ENCODE measurements around the genes CLIC5, CRISP3, IL17A and IL17F.

DNA sequence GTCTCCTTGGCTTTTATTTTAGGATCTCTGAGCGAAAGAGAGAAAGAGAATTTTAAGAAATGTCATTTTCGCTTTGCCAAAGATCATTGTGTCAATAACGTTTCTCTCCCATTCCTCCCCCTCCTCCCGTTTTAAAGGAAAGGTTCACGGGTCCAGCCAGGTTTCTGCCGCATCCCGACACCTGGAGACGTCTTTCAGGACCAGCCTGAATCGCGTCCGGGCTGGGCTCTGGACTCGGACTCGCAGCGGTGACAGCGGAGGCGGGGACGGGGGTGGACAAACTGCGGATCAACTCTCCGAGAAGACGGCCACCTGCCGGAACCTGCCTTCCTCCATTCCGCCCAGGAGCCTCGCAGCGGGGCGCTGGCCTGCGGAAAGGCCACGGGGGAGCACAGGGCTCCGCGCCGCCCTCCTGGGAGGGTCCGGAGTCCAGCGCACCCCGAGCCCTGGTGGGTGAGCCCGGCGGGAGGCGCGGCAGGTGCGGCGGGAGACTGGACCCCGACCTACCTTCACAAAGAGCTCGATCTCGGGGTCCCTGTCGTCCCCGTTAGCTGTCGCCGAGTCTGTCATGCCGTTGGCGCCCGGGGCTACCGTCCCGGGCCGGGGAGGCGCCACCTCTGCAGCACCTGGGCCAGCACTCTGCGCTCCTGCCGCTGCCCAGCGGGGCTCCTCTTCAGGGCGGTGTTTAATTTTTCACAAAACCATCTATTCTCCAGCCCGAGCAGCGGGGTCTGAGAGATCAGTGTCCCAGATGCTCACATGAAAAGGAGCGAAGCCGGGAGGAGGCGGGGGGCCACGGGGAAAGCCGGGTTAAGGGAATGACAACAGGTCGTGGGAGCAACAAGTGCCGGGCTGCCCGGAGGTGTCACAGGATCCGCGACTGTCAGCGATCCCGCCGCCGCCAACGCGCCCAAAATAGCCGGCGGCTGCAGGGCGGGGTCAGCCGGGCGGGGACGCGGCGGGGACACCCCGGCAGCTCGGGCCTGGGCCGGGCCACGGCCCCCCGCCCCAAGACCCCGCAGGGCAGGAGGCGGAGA lies at the start of gene CLIC5:
Gene CLIC5, minus strand, starts transcription at position 888 of the 1,037 bp plus-strand sequence.
- PRO-cap: bidirectional peak, plus-strand start at position 279 of the sequence, minus-strand start at position 230 of the sequence; unidirectional peak, minus-strand start at position 565 of the sequence; bidirectional peak, plus-strand start at position 942 of the sequence, minus-strand start at position 888 of the sequence

- PRO-cap: unidirectional peak, minus-strand start at chr6:46045080
These were observed 29.2 kb upstream of the CLIC5 start for GRCh38 chr6:46044763-46045425.

GRCh38 chr6:46053599-46054195 lies 38.0 kb upstream of the CLIC5 start:
- PRO-cap: no peak

DNA sequence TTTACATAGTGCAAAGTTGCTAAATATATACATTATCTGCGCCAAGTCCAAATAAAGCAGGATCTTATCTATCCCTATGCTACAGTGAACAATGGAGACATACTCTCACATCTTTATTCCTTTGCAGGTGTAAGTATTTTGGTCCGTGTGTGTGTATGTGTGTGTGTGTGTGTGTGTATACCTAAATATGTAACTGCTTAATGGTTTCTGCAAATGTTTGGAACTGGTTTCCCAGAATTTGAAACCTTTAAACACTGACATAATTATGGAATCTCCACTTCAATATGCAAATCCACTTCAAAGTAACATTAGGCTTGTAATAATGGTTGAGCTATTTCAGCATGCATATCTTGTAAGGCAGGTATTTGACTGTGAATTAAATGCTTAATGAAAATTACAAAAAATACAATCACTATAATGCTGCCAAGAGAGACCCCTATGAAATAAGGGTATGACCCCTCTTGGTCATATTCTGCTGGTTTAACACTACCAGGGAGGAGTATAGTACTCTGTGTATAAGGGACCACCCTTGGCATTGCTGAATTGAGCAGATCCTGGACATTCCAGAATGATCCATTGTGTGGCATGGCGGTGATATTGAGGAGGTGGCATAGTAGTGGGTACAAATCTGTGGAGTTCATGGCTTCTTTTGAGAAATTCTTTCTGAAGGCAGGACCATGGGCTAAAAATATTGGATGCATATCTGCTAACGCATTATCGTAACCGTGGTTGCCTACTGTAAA lies 9.6 kb downstream of the ENPP5 start:
- PRO-cap: no peak

DNA sequence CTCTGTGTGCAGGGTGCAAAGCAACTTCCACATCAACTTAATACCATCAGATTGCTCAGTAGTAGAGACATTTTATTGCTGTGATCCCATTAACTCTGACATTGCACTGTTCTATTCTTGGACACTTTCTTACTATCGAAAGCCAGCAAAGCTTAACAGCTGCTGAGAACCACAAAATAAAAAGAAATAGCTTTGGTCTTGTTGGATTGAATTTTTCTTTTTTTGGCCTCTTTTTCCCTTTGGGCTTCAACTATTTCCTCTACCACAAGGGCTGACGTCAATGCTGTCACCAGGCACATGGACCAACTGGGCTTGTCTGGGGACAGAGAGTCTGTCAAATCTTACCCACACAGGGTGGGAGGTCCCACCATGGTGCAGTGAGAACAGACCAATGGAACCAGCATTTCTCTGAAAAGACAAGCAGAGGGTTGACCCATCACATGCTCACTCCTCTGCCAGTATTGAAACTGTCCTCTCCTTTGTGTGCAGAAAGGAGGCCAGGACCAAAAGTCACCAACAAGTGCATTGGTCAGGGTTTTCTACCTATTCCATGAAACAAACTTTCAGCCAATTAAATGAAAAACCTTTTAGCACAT lies 63.5 kb upstream of the ENPP5 start:
- PRO-cap: no peak

DNA sequence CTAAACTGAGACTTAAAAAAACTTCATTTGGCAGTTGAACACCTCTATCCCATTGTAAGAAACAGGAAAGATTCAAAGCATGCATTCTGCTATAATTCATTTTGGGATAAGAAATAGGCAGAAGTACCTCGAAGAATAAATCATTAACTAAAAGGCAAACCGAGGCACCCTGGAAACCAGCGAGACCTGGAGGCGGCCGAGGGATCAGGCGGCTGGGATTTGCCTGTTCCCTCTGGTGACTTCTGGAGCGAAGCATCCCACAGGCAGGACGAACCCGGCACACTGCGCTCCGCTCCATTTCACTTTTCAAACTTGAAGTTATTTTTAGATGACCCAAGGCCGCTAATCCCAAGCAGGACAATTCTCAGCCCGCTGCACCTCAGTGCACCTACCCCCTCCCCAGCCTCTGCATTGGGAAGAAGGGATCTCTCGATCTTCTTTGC lies 920 bp downstream of the RCAN2 start:
- PRO-cap: bidirectional peak, plus-strand start at position 327 of the sequence, minus-strand start at position 284 of the sequence

DNA sequence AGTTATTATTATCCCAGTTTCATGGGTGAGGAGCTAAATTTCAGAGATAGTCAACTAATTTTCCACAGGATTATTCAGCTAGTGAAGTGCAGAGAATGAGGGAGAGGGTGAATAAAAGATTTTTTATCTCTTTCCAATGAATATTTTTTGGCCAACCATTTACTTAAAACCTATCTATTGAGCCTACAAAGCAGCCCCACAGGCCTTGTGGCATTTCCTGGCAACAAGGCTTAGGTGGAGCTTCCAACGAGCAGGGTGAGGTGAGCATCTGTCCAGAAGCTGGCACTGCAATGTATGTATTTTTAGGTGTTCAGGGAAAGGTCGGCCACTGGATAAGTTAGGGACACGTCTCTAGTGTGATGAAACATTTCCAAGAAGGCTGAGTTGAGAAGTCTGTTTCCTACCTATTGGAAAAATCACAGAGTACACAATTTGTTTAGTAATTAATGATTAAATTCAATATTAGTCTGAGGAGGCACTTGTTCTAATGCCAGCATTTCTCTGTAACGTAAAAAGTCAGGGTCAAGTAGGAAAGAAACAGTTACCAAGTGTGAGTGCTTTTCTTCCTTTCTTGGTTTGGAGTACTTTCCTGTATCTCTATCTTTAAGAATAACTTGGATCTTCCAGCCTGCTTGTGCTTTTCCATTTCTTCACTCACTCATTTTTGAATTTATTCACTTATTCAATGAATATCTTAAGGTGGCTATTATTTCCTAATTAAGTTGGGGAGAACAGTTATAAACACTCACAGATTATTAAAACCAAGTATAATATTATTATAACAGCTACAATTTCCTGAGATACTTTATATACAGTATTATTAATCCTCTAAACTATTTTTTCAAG lies 17.9 kb upstream of the RCAN2 start:
- PRO-cap: no peak

GRCh38 chr6:46652096-46652464 lies 538 bp downstream of the CYP39A1 start:
- PRO-cap: no peak

DNA sequence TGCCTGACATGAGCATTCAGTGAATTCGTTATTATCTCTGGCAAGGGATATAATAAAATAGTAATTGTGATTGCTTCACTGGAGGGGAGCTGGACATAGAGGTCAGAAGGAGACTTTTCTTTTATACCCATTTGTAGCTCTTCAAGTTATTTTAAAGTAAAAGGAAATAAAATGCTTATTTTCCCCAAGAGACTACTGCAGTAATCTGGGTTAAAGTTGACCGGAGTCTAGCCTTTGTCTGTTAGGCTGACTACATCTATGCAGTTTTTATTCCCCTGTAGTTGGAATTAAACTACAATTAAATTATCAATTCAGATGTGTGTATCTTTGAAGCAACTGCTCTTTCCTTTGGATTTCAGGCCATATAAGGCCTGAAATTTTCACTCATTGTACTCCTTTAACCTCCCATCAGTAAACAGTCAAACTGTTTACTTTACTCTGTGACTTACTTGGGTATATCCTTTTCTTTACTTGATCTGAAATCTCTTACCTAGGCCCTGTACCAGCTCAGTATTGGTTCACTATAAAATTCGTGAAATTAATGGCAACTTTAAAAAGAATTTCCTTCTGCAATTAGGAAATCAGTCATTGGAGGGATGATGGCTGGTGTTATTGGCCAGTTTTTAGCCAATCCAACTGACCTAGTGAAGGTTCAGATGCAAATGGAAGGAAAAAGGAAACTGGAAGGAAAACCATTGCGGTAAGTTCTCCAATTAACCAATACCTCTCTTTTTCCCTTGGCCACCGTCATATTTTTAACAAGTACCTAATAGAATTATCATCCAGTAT lies 9.2 kb downstream of the SLC25A27 start:
- PRO-cap: no peak

DNA sequence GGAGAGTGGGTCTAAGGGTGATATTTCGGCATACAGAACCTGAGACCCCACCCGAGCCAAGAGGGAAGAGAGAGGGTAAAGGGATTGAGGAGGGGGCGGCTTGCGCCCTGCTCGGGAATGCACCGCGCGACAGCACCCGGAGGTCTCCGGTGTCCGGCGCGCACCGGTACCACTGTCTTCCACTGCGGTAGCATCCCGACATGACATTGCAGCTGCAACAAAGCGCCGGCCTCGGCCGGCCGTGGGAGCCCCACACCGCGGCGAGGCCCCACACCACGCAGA lies 1.0 kb downstream of the TNFRSF21 start:
- PRO-cap: no peak

DNA sequence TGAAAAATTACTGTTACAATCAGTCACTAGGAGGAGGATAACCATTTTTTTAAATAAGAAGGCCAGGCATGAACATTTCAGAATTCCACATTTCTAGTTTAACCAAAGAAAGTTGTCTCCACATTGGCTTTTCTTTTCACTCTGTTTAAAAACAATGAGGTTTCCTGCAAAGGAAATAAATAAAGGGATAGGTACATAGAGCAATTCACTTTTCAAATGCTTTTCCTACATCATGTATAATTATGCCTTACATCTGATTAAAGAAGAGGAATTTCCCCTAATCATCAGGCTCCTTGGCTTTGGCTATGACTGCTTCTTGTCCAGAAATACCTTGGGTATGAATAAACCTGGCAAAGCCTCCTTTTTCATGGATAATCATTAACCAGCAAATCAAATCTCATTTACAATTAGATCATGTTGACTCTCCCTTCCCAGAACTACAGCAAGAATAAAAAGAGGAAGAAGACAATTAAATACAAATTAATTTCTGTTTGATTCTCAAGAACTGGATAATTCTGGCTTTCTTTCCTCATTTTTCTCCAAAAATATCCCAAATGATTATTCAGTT lies 58.0 kb upstream of the CD2AP start:
- PRO-cap: no peak

- PRO-cap: no peak
These were observed 6.9 kb downstream of the GLYATL3 start for GRCh38 chr6:49506608-49507002.

GRCh38 chr6:49744121-49744538 lies at the start of gene CRISP3:
Gene CRISP3 (minus strand): TSS chr6:49744388.
- PRO-cap: no peak

DNA sequence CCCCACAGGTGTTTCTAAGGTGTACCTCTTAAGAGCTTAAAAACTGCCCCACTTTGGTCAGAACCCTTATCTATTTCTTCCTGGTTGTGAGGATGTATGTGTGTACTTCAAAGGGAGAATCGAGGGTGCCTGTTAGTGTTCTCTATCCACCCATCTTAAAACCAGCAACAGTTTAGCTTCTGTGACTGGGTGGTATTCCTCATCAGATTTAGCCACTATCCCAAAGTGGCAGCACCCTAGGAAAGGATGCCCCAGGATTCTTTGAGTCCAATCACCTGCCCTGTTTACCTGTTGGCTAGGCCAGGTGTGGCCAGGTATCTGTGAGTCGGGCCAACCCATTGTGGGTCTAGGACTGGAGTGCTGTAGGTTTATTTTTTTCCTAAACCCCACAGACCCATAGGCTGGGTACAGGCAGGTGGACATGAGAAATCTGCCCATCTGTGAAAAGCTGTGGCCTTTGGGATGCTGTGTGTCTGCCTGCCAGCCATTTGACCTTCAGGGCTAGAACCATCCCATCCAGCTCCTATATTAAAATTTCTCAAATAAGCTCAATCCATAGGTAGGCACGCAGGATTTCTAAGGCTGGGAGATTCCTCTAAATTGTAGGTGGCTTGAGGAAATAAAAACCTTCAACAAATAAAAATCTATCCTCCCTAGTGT lies 23.2 kb downstream of the TFAP2B start:
- PRO-cap: no peak

DNA sequence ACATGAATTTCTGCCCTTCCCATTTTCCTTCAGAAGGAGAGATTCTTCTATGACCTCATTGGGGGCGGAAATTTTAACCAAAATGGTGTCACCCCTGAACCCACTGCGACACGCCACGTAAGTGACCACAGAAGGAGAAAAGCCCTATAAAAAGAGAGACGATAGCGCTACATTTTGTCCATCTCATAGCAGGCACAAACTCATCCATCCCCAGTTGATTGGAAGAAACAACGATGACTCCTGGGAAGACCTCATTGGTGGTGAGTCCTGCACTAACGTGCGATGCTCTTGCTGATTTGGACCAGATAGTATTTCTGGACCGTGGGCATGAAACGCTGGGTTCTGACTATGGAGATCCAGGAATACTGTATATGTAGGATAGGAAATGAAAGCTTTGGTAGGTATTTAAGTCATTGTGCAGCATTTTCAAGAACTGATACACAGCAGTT lies at the start of gene IL17A:
Gene IL17A, plus strand, starts transcription at position 177 of the 449 bp plus-strand sequence.
- PRO-cap: no peak

- PRO-cap: no peak
These were observed at the start of gene IL17F for GRCh38 chr6:52244417-52244529. Gene IL17F (minus strand): TSS chr6:52244500.

GRCh38 chr6:52307762-52308631 lies 23.5 kb upstream of the MCM3 start:
- PRO-cap: no peak

DNA sequence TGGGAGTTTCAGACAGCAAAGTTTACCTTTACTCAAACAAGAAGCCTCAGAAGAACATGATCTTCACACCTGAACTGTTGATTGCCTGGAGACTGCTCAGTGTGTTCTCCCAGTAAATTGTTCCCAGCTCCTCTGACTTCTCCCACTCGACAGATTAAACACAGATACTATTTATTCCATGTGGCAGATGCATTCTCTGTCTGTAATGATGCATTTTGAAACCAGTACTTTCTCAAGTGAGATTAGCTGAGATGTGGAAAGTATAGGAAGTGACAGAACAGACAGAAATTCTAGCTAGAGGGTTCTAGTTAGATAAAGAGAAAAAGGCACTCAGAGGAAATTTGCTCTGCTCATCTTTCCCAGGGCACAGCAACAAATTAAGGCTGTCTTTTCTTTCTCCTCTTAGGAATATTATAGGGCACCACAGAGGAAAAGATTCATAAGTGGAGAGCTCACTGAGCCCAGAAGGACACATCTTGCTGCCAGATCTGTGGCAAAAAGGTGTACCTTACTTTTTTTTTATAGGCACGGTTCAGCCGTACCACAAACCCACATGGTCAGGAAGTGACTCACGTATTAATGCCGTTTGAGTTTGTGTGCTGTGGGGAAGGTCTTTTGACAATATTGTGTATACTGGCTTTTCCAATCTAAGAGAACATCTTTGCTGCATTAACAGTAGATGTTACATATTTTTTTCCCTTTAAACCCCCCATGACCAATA lies 28.2 kb downstream of the PAQR8 start:
- PRO-cap: no peak

DNA sequence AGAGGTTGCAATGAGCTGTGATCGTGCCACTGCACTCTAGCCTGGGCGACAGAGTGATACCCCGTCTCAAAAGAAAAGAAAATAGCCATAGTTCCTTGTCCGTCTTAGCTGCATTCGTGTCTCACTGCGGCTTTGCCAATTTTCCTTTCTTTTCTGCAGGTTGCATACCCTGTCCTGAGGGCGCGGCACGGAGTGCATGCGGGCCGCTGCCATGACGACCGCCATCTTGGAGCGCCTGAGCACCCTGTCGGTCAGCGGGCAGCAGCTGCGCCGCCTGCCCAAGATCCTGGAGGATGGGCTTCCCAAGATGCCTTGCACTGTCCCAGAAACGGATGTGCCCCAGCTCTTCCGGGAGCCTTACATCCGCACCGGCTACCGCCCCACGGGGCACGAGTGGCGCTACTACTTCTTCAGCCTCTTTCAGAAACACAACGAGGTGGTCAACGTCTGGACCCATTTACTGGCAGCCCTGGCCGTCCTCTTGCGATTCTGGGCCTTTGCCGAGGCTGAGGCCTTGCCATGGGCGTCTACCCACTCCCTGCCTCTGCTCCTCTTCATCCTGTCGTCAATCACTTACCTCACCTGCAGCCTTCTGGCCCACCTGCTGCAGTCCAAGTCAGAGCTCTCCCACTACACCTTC lies 17.0 kb upstream of the EFHC1 start:
- PRO-cap: no peak

DNA sequence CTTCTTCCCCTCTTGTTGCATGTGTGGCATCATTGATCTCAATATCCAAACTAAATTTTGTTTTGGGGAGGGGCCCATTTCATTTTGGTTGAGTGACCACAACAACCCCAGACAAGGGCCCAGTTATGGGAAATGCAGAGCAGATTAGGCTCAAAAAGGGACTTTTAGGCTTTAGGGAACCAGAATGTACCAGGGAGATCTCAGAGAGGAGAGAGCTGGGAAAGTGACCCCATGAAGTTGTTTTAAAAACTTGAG lies 19.6 kb upstream of the TMEM14A start:
- PRO-cap: no peak